Cardiac ventricle fibroblast (primary cell): ENCODE data around the gene HRH3.

GRCh38 chr20:58888536-58889703 is 2.3 kb upstream of the GNAS start:
- RAMPAGE, long total RNA = no peak

- RAMPAGE, long total RNA = no peak
Observed at GRCh38 chr20:58892890-58893340, 1.7 kb downstream of the GNAS start.

- RAMPAGE, long total RNA = no peak
Observed at GRCh38 chr20:58895295-58895832, 4.1 kb downstream of the GNAS start.

GRCh38 chr20:58903284-58903997 is 12.2 kb downstream of the GNAS start:
- RAMPAGE, long total RNA = no peak

GRCh38 chr20:59120360-59120916 is 43.2 kb upstream of the ZNF831 start:
- RAMPAGE, long total RNA = no peak

GRCh38 chr20:59124153-59124966 is 39.3 kb upstream of the ZNF831 start:
- RAMPAGE, long total RNA = no peak

- RAMPAGE, long total RNA = no peak
Observed at GRCh38 chr20:59526274-59526827, 78.0 kb upstream of the PHACTR3 start.

- RAMPAGE, long total RNA = no peak
Observed at GRCh38 chr20:59938093-59938583, 2.0 kb downstream of the PPP1R3D start.

DNA sequence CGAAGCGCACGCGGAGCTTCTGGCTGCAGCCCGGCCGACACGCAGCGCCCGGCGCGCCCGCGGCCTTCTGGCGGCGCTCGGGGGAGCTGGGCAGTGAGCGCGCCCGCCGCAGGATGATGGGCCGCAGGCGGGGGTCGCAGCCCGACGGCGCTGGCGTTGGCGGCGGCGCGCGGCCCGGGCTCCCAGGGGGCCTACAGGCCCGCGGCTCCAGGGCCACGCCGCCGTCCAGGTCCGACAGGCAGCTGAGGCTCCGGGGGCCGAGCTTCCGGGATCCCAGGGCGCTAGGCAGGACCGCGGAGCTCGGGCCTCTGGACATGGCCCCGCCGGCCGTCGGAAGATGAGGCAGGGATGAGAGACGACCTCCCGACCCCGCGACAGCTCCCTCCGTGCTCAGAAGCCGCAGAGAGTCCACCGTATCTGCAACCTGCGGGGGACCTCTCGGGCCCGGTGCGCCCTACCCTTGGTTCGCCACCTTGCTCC is 449 bp downstream of the PPP1R3D start:
- RAMPAGE, long total RNA = no peak

DNA sequence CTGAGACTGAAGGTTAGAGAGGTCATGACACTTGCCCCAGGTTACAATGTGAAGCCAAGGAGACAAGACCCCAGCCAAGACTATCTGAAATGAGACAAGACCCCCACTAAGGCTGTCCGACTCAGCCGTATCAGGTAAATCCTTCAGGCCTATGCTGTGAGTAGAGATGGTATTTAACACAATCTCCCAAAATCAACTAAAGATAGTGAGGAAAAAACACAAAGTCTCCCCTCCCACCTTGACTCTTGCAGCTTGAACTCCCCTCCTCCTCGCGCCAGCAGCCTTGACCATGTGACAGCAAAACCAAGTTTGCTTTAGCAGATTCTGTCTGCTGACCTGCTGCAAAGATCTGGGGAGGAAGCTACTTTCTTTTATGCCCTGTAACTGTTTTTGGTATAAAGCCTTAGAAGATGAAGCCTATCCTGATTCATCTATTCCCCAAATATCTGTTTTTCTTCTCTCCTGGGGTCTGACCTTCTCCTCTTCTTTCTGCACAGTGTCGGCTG is 509.5 kb downstream of the CDH26 start:
- RAMPAGE, long total RNA = no peak

GRCh38 chr20:61437003-61438172 is 185.3 kb downstream of the CDH4 start:
- RAMPAGE, long total RNA = no peak

DNA sequence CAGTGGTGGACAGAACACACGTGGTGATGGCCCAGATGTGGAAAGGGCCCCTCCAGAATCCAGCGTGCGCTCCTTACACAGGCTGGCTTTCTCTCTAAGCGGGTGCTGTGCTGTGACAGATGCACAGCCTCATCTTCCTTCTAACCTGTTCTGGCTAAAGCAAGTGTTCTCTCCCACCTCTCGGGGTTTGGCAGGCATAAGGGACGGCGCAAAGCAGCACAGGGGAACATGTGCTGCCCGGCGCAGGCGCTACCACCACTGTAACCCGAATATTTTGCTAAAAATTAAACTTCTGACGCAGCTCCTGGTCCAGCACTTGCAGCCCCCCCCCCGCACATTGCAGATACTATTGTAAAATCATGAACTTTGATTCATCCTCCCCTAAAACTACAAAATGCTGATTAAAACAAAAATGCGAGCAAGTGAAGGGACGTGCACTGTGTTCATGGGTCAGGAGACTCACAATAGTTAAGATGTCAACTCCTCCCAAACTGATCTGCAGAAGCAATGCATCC is 43.1 kb downstream of the TAF4 start:
- RAMPAGE, long total RNA = no peak

- RAMPAGE, long total RNA = no peak
Observed at GRCh38 chr20:62030695-62031753, 34.7 kb downstream of the TAF4 start.

DNA sequence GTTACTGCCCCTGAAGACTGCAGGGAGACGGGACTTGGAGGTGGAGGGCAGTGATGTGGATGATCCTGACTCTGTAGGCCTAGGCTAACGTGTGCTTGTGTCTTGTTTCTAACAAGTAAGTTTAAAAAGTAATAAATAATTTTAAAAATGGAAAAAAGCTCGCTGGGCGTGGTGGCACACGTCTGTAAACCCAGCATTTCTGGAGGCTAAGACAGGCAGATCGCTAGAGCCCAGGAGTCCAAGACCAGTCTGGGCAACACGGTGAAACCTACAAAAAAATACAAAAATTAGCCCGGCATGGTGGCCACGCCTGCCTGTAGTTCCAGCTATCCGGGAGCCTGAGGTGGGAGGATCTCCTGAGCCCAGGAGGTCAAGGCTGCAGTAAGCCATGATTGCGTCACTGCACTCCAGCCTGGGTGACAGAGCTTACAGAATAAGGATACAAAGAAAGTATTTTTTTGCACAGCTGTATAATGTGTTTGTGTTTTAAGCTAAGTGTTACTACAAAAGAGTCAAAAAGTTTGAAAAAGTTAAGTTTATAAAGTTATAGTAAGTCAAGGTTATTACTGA is 22.7 kb downstream of the TAF4 start:
- RAMPAGE, long total RNA = no peak

- RAMPAGE, long total RNA = no peak
Observed at GRCh38 chr20:62069459-62070335, 4.0 kb upstream of the TAF4 start.

- RAMPAGE, long total RNA = no peak
Observed at GRCh38 chr20:62126151-62126841, 4.0 kb downstream of the LSM14B start.

GRCh38 chr20:62134076-62135196 is 8.8 kb downstream of the PSMA7 start:
- RAMPAGE, long total RNA = no peak

DNA sequence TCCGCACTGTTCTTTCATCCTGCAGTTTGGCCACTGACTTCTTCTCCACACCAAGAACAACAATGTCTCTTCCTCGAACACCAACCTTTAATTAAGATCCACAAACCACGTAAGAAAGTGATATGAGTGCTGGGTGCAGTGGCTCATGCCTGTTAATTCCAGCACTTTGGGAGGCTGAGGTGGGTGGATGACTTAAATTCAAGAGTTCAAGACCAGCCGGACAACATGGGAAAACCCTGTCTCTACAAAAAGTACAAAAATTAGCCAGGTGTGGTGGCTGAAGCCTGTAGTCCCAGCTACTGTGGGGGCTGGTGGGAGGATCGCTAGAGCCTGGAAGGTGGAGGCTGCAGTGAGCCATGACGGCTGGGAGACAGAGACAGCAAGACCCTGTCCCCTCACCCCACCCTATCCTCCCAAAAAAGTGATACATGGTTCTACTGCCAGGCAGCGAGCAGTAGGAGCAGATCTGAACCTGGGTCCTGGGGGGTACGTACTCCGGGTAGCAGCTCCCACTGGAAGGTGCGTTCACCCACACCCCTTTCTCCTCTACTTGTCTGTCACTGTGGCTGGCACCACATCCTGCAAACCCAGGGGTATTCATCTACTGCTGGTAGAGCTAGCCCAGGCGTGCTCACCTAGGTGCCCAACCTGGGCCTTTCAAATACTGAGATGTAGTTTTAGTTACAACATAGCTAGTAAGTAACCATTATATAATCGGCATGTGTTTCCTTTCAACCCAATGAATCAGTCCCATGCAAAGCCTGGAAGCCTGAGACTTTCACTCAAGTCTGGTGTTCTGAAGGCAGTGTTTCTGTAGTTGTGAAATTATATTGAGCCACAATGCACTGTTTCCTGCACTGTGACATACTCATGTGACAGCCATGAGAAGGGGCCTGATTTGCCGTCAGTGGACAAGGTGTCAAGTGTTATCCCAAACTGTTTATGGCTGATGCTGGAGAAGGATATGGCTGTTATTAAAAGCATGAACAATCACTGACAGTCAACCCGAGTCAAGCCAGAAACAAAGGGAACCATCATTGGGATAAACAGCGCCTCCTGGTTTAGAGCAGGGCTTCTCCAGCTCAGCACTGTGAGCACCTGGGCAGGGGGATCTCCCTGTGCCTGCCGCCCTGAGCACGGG is 2.0 kb downstream of the PSMA7 start:
- RAMPAGE, long total RNA = no peak

- RAMPAGE, long total RNA = no peak
Observed at GRCh38 chr20:62219959-62220586, at the start of gene HRH3. Gene HRH3 (minus strand): TSS chr20:62220278.

DNA sequence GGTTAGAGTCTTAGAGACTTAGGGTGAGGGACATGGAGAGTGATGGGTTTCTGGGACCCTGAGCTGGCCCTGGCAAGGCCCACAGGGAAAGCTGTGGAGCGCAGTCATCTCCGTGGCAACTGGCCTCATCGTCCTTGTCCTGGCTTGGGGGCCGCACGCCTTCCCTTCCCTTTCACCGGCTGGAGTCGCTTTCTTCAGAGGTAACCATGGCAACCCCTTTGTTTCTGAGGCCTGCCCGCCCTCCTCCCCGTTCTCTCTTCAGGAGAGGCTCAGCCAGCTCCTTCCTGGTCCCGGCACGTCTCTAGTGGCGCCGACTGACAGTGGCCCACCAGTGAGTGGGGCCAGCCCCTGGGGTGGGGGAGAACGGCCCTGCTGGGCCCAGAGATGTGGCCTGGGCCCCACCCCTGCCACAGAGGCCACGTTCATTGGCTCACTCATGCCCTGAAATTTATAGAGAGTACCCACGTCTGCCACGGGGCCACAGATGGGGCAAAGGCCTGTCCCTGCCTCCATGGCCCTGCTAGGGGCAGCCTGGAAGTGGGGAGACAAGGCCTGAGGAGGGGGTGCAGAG is 1.6 kb upstream of the OSBPL2 start:
- RAMPAGE, long total RNA = no peak